Renal cortical epithelial cell (primary cell): Measurements from ENCODE around the gene PON2.

GRCh38 chr7:95399802-95400540, 3.8 kb upstream of the PON3 start:
- RRBS, result no CpG with 5 or more reads among the region's 4 CpGs

DNA sequence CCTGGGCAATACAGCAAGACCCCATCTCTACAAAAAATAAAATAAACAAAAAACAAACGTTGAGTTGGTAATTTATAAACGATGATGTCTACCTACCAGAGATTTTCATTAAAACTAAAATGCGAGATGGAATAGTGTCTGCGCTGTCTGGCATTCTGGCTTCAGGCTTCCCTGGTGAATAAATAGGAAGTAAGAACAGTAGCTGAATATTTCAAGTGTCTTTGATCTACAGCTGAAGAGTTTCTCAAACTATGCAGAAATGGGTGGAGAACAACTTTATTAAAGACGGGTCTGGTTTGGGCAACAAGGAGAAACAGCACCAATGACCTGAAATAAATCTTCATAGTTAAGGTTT, 688 bp downstream of the PON2 start:
- RRBS, result no CpG with 5 or more reads among the region's 5 CpGs

GRCh38 chr7:95434518-95435488, at the start of gene PON2:
Gene PON2, minus strand, starts transcription at chr7:95435028.
- RRBS, result 4% methylated on average over 3 of the region's 61 CpGs

DNA sequence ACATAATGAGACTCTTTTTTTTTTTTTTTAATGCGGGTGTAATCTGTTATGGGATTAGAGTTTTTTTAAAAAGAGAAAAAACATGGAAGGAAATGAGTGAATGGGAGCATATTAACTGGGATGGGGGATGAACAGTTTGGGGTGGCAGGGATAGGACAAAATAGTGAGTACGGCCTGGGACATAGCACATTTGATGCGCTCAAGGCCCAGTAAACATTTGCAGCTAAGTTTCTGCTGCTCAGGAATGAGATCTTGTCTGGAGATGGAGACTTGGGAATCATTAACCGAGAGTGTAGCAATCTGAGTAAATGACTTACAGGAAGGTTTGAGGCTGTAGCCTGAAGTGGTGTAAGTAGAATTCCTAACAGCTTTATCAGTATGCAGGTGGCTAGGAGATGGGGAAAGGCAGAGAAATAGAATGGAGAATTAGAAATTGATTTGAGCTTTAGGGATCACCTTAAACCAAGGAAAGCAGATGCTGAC, 6.1 kb upstream of the PON2 start:
- RRBS, result no CpG with 5 or more reads among the region's 4 CpGs

DNA sequence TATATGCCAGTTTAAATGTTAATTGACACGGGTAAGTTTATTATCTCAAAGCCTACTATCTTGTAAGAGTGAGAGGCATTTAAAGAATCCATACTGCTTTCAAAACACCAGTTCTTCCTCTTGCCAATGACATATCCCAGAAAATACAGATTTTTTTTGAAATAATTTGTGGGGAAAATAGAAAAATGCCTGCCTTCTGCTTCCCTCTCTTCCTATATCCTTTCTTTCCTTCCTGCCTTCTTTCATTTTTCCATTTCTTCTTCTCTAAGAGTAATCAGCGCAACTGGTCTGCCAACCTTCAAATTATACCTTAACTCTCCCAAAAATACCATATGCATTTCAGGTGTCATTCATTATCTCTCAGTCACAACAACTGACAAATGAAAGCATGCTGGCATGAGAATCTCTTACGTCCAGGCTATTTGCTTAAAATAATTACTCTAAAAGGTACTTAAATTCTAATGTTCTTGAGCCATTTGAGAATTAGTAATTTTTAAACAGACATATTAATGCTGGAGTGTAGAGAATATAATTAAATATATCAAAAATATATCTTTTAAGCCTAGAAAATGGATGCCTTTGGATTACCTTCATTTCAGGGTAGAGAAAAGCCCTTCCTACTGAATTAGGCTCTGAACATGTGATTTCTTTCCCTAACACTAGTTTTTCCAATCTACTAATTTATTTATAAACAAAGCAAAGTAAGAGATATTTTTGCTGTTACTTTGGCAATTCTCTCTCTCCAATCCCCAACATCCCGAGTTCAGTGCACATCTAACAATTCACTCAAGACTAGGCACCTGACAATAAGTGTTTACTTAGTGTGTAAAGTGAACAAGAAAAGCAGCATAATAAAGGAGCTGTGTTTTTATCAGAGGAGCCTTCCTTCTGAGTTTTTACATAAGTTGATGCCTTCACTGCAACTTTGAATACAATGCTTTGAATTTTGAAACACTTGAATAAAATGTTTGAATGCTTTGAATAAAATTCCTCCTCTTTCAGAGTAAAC, 11.9 kb downstream of the PDK4 start:
- RRBS, result no CpG with 5 or more reads among the region's 4 CpGs

GRCh38 chr7:95630647-95631031, 34.3 kb upstream of the PDK4 start:
- RRBS, result no CpG with 5 or more reads among the region's 3 CpGs

DNA sequence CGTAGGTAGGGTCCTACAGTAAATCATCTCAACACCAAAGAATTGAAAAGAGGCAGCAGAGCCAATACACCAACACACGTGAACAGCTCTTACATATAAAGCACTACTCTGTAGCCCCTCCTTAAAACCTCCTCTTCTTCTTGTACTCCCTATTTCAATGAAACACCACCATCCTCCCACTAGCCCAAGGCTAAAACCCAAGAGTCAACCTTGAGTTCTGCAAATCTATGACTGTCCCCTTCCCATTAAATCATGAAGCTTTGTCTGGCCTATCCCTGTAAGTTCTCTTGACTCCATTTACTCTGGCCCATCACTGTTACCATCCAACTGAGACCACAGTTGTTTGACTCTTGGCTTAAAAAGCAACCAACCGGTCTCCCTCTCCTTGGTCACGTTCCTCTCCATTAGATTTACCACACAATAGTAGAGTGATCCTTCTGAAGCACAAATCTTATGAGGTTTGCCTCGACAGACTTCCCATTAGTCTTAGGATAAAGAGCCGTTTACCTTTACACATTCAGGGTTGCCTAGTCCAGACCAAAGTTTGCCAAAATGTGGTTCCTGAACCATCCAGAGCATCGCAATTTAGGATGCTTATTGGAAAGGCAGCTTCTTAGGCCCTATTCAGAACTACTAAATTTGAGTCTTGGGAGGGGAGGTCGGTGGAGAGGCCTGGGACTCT, 119.1 kb downstream of the SLC25A13 start:
- RRBS, result no CpG with 5 or more reads among the region's 8 CpGs

- RRBS, result no CpG with 5 or more reads among the region's 5 CpGs
Measured at GRCh38 chr7:96786366-96786783, 76.7 kb upstream of the SEM1 start.

GRCh38 chr7:97018741-97018940, 6.0 kb downstream of the DLX5 start:
- RRBS, result no CpG with 5 or more reads among the region's 16 CpGs

DNA sequence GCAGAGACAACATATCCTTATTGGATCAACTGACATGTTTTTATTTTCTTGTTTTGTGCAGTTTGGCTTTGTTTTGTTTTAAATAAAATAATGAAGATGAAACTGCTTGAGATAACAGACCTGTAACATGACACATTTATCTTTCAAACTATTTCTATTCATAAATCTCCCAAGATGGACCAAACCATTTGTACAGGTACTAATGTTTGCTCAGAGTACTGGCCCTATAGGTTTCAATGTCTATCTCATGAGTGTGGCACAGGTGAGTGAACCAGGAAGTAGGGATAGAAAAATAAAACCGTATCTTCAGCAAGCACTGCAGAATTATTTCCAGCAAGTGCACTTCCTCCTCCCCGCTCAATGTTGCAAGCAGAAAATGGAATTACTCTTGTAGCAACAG, 40.5 kb downstream of the TAC1 start:
- RRBS, result no CpG with 5 or more reads among the region's 2 CpGs

DNA sequence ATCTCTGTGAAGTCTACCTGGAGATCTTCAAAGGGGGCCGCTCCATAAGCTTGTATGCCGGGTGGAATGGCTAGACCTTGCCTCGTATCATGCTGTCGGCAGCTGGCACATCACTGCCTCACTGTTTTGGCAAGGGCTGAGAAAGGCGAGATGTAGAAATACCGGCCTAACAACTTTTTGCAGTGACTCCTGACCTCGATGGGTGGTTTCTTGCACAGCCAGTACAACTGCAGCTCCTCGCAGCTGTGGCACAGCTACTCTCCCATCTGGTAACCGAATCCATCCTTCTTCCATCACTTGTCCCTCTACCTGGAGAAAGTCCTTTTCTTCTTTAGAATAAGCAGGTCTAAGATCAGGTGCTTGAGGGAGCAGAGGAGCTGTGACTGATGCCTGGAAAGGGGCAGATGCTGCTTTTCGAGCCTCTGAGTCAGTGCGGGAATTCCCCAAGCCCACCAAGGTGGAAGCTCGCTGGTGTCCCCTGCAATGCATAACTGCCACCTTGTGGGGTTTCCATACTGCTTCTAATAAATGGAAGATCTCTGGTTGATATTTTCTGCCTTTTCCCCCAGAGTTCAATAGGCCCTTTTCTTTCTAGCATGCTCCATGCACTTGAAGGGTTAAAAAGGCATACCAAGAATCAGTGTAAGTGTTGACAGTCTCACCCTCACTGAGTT, 38.3 kb downstream of the OCM2 start:
- RRBS, result no CpG with 5 or more reads among the region's 12 CpGs

GRCh38 chr7:98240770-98241323, 11.2 kb downstream of the TECPR1 start:
- RRBS, result 75% methylated on average over 3 of the region's 14 CpGs

DNA sequence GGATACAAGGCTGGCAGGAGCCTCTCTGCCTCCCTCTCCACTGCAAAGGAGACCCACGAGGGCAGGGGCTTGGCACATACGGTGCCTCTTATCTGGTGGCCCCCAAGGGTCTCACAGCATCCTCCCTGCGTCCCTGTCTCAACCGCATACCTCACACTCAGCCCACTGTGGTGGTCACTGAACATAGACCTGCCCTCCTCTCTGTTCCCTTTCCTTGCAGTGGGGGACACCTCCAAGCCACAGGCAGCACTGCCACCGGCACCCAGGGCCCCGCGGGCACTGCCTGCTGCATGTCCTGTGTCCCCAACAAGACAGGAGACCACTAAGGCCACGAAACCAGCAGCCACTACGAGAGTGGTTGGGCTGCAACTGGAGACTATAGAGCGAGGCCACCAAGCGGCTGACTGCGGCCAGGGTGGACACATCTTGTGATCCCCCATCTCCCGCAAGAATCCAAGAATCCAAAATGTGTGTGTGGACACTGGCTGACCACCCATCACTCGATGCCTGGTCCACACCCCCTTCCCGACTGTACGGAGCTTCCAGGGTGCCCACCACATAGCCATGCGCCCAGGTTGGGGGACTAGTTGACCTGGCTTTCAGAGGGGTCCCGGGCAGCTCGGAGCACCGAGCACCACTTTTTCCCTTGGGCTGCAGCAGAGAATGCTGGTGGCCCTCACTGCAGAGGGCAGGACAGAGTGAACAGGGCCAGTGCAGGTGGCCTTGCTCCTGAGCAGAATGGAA, 15.4 kb downstream of the BRI3 start:
- RRBS, result no CpG with 5 or more reads among the region's 20 CpGs

DNA sequence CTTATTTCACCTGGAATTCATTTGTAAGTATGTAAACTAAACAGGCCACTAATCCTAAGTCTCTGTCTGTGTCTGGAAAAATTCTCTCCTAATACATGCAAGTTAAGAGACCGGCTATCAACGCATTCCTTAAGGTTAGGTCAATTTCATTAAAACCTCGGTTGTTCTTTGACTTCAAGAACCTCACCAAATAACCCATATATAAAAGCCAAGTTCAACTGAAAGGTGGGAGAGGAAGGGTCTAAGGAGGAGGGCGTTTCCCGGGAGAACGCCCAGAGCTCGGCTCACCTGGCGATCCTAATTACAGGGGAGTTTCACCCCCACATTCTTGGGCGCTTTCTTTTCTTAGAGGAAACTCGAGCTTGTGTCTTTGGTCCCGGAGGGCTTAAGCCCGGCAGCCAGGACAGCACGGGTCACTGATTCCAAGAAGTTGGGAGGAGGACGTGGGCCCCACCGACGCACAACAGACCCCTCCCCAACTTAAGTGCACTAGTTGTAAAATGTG, 1.1 kb downstream of the BAIAP2L1 start:
- RRBS, result no CpG with 5 or more reads among the region's 16 CpGs

DNA sequence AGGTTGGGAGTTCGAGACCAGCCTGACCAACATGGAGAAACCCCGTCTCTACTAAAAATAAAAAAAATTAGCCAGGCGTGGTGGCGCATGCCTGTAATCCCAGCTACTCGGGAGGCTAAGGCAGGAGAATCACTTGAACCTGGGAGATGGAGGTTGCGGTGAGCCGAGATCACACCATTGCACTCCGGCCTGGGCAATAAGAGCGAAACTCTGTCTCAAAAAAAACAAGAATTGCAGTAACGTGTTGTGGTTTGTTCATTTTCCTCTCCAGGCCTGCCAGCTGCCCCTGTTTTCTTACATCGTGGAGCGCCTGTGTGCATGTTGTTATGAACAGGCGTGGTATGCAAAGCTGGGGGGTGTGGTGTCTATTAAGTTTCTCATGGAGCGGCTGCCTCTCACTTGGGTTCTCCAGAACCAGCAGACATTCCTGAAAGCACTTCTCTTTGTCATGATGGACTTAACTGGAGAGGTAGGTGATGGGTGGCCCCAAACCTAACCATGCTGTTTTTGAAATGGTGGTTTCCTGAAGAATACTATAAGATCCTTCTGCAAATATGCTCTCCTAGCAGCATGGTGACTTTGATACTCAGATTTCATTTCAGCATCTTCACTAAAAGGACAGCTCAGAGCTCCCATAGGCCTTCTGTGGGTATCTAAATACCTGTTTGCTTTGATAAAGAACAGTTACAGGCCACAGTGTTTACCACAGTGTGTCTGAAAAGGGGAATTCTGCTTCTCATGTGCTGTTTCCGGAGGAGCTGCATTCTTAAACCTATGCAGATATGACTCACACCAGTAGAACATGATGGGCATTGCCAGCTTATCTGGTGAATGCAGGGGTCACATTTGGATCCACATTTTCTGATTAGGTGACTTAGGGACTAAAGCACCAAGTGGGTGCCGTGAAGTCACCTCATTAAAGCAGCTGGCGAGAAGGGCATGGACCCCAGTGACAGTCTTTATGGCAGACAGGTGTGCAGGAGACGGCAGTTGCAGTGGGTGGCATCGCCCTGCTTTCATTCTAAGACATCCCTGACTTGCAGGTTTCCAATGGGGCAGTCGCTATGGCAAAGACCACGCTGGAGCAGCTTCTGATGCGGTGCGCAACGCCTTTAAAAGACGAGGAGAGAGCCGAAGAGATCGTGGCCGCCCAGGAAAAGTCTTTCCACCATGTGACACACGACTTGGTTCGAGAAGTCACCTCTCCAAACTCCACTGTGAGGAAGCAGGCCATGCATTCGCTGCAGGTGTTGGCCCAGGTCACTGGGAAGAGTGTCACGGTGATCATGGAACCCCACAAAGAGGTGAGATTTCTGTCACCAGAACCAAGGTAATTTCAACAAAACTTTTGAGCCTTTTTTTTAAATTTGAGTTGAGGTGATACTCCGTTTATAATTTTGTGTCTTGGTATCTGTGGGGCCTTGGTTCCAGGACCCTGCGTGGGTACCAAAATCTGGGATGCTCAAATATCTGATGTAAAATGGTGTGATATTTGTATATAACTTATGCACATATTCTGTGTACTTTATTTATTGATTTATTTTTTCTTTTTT, 52.6 kb downstream of the TRRAP start:
- RRBS, result no CpG with 5 or more reads among the region's 34 CpGs

DNA sequence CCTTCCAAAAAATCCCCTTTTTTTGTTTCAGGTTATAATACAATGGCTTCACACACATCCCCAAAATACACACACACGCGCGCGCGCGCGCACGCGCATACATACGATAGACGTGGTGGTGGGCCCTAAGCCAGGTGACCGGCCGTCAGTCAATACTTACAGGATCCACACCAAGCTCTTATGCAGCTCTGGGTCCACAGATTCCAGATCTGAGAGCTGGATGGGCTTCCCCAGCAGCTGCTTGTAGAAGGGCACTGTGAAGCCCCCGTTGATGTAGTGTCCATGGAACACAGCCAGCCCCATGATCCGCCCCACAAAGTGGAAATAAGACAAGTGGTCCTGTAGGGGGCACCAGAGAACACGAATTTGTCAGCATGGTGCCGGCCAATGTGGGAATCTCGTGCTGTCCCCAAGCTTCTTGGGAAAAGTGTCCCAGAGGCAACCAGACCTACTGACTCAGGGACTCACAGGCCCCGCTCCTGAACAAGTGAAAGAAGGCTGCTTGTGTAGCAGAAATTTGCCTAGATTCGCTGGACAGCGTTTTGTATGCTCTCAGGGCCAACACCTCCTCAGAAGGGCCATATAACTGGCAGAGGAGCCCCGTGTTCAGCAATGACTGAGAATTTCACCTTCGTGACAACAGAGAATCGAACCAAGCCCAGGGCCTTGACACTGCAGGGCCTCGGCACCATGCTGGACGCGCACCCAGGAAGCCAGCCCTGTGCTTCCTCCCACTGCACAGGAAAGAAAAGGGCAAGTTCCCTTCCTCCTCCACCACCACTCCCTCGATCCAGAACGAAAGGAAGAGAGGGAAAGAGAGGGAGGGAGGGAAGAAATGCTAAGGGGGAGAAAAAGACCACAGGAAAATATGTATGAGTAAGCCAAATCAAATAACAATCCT, 103.4 kb downstream of the SMURF1 start:
- RRBS, result no CpG with 5 or more reads among the region's 29 CpGs

DNA sequence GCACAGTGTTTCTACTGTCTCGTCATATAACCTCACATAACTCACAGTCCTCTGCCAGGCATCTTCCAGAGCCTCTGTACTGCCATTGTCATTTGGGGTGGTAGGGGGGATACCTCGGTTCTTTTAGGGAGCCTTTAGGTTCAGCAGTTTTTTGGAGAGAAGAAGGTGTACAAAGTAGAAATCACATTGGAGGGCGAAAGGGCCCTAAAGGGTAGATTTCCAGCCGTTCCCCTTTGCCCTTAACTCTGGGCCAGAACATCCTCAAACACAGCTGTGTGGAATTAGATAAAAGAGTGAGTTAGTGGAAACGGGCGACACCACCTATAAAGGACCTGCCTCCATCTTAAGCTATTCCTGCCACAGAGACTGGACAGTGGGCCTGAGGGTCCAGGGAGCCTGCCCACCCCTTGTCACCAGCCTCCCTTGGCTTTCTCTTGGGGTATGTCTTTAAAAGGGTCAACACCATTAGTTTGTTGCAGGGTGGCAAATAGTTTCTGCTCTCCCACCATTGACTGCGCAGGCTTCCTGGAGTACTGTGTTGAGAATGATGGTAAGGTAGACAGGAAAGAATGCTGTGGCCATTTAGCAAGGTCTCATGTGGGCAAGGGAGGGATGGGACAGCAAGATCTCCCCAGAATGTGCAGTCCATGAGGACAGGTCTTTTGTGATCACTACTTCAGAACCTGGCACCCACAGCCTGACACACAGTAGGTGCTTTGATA, 22.7 kb upstream of the ARPC1B start:
- RRBS, result no CpG with 5 or more reads among the region's 7 CpGs

DNA sequence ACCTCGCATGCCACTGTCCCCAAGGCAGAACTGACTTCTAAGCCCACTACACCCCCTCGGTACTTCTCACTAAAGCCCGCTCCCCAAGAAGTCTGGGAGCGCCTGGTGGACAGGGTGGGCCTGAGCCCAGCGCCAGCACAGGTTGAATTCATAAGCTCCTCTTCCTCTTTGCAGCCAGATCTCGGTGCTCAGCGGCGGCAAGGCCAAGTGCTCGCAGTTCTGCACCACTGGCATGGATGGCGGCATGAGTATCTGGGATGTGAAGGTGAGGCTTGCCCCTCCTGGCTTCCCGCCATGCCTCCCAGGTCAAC, 14.6 kb downstream of the PDAP1 start:
- RRBS, result no CpG with 5 or more reads among the region's 11 CpGs

GRCh38 chr7:99398837-99399743, 9.3 kb downstream of the PDAP1 start:
- RRBS, result no CpG with 5 or more reads among the region's 8 CpGs

- RRBS, result 1% methylated on average over 6 of the region's 32 CpGs
Measured at GRCh38 chr7:99407693-99408378, 561 bp downstream of the PDAP1 start.